RPMI7951 (cell line): Measurements from ENCODE around the genes GPR55 and HTR2B.

- RAMPAGE, long total RNA = no peak
Observed at GRCh38 chr2:229335771-229336378, 64.8 kb upstream of the PID1 start.

GRCh38 chr2:229542714-229542995, 171.7 kb downstream of the DNER start:
- RAMPAGE, long total RNA = no peak

DNA sequence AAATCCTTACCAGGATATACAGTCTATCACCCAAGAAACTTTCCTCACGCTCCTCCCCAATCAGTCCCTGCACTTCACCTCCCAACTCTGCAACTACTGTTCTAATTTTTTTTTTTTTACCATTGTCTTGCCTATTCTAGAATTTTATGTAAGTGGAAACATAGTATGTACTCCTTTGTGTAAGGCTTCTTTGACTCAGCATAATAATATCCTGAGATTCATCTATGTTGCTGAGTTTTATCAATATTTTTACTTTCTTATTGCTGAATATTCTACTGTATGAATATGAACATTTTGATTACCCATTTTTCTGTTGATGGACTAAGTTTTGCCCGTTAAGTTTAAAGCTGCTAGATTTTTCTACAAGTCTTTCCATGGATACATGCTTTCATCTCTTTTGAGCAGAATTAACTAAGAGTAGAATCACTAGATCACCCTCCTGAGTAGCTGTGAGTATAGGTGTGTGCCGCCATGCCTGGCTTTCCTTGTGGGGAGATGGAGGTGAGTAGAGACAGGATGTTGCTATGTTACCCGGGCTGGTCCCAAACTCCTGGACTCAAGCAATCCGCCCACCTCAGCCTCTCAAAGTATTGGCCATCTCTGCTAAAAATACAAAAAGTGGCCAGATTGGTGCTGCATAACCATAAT, 28.3 kb downstream of the TRIP12 start:
- RAMPAGE, long total RNA = no peak

- RAMPAGE, long total RNA = no peak
Observed at GRCh38 chr2:230170278-230170974, 49.4 kb downstream of the SP110 start.

GRCh38 chr2:230205049-230205574, 14.7 kb downstream of the SP110 start:
- RAMPAGE, long total RNA = no peak

DNA sequence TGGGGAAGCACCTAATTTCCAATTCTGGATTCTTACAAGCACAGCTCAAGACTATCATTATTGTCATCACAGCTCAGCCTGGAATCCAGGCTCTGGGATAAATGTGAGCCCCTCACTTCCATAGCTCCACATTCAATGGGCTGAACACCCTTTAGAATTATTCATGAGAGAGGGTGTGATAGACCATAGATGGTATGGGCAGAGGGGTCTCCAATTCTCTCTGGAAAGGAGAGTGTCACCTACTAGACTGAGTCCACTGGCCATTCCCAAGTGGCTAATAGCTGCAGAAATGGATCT, 6.4 kb upstream of the SP100 start:
- RAMPAGE, long total RNA = no peak

GRCh38 chr2:230411000-230411401, 5.0 kb upstream of the SP100 start:
- RAMPAGE, long total RNA = no peak

DNA sequence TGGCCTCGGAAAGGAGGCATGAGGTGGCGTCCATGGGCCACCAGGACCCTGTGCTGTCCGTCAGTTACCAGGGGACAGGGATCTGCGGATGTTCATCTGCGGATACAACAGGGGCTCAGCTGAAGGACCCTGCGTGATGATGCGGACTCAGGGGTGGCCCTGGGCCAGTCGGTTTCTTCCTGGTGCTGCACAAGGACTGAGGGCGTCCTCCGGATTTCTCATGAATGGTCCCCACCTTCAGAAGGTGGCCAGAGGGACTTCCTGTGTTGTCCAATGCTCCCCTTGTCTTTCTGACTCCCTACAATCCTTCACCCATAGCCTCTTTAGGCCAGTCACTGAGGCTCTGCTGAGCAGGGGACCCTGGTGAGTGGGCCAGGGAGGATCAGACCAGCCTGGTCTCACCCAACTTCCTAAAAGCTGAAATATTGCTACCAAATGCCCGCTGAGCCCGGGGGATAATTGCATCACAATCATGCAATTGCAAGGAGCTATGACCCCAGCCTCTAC, 3.8 kb upstream of the SP100 start:
- RAMPAGE, long total RNA = no peak

DNA sequence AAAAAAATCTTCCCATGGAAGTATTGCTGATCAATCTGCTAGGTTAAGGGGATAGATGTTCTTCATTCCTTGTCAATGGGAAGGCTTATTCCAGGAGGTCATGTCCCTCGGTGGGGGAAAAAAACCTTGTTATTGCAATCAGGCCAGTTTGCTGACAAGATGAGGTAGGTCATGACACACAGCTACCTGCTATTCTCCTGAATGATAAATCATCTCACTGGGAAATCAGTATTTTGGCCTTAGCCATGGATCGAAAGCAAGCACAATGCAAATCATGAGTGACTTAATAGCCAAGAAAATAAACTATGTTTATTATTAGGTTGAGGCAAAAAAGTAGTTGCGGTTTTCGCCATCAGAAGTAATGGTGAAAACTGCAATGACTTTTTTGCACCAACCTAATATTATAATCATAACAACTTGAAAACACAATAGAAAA, 97.5 kb downstream of the SP100 start:
- RAMPAGE, long total RNA = no peak

DNA sequence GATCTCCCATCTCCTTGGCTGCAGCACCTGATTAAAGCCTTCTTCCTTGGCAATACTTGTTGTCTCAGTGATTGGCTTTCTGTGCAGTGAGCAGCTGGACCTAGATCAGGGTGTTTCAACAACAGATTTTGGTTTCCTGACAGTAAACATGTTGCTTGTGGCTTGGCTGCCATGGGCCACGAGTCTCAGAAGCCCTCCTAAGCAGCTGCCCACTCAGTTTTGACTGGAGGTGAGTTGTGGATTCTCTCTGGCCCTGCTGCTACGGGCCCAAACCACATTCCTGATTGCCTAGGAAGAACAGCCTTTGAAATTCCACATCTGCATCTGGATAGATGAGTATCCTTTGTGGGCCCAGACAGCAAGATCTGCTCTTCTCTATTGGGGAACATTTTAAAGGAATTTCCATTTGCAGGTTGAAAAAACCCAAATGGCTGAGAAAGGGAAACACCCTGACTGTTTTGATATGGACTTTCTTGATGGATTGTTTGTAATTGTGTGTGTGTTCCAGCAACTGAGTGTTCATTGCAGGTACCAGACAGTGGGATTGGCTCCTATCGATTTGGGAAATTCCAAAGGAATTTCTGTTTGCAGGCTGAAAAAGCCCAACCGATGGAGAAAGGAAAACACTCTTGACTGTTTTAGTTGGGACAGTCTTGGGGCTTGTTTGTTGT, 105.7 kb downstream of the SP100 start:
- RAMPAGE, long total RNA = no peak

DNA sequence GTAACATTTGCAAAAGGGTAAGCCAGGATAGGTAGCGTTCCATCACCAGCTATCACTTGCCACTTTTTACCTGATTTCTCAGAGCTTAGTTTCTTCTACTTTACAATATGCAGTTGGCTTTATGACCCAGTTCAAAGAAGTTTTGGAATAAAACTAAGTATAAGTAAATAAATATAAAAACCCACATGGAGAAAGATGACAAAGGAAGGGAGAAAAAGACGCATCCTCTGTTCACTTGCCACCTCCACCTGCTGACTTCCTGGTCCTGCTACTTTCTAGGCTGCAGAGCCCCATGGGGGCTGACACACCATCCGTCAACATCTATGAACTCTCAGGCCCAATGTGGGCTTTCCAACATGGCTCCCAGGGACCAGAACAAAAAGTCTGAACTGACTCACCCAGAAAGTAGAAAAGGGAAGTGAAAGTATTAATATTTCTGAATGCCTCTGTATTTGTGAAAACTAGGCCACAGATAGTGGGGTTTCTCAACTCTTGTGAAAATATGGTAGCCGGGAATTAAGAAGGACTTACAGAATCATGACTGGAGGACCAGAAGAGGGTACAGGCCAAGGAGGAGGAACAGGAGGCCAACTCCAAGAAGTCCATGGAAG, 123.2 kb upstream of the CAB39 start:
- RAMPAGE, long total RNA = no peak

- RAMPAGE, long total RNA = no peak
Observed at GRCh38 chr2:230737696-230738199, 25.1 kb downstream of the CAB39 start.

DNA sequence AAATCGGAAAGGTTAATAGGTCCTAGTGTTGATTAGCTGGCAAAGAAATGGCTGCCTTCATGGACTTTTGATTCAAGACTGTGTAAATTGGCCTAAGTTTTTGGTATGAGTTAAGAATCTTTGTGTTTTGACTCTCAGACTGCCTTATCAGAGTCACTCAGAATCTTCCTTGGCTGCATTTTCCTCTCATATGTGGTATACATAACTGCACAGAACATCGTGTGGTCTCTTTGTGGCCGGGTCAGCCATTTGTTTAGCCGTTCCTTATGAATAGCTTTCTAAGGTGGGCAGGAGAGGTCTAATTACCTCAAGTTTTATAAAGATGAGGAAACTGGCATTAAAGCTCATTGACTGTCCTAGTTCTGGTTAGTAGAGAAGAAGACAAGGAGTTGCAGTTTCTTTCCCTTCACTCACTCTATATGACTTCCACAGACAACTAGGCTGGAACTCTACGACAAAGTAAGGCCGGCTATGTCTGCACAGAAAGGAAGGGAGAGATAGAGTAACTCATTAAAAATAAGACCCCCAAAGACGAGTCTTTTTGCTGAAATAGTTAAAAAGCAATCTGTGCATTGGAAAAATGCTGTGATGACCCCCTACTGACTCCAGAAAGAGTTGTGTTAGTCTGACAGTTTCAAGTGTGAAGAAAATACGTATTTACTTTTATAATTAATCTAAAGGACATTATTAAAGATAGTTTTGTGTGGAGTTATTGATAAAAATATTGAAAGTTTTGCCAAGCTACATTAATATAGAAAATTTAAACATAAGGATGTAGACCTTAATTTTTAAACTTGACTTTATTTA, 30.4 kb downstream of the CAB39 start:
- RAMPAGE, long total RNA = no peak

GRCh38 chr2:230820253-230820870, 44.4 kb upstream of the ITM2C start:
- RAMPAGE, long total RNA = no peak

GRCh38 chr2:230877531-230878323, 13.0 kb downstream of the ITM2C start:
- RAMPAGE, long total RNA = no peak

DNA sequence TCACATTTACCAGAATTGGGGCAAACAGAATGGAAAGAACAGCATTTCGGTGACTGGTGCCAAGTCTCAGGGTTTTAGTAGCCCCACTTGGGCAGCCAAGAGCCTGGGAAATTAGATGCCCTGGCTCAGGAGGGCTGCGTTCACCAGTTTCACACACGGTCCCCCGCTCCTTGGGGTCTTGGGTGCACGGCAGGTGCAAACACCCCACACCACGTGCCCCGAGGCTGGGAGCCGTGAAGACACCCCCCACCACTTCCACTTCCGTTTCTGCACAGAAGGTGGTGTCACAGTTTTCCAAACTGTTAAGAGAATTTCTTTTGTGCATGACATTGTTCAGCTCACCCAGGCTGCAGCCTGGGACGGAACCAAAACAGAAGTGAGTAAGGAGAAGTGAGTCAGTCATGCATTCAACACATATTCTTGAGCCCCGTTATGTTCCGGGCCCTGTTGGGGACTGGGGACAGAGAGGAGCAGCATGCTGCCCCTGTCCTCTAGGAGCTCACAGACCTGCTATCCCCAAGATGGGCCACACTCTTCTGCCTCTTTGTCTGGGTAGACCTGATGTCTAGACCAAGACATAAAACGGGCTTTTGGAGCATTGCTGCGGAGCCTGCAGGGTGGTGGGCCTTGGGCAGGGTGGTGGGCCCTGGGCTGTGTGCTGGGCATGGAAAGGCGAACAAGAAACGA, 29.6 kb downstream of the ITM2C start:
- RAMPAGE, long total RNA = no peak

GRCh38 chr2:230925109-230925557, at the start of gene GPR55:
TSS of gene GPR55 (minus strand) at chr2:230925242.
- RAMPAGE, long total RNA = no peak

DNA sequence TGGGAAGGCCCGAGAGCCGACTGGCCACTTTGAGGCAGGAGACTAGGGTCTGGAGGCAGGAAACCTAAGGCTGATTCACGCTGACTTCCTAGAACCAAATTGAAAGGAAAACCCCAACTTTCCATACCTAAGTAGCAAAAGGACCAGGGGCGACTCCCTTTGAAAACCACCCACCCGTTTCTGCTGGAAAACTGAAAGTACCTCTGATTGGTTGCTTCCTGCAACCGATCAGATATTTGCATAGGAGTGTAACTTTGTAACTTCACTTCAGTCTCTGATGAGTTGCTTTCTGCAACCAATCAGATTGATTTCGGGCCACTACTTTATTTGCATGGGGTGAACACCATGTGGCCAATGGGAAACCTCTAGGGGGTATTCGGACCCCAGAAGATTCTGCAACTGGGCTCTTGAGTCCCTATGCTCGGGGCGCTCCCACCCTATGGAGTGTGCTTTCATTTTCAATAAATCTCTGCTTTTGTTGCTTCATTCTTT, 26.7 kb upstream of the SPATA3 start:
- RAMPAGE, long total RNA = no peak

- RAMPAGE, long total RNA = no peak
Observed at GRCh38 chr2:231124793-231125151, at the start of gene HTR2B. TSS of gene HTR2B (minus strand) at chr2:231125042.

GRCh38 chr2:231288551-231288919, 90.1 kb downstream of the ARMC9 start:
- RAMPAGE, long total RNA = no peak